SEM (cell line): ENCODE measurements around a stretch of chr2.

GRCh38 chr2:216540737-216541529, 42.3 kb downstream of the RPL37A start:
- PRO-cap = no peak

DNA sequence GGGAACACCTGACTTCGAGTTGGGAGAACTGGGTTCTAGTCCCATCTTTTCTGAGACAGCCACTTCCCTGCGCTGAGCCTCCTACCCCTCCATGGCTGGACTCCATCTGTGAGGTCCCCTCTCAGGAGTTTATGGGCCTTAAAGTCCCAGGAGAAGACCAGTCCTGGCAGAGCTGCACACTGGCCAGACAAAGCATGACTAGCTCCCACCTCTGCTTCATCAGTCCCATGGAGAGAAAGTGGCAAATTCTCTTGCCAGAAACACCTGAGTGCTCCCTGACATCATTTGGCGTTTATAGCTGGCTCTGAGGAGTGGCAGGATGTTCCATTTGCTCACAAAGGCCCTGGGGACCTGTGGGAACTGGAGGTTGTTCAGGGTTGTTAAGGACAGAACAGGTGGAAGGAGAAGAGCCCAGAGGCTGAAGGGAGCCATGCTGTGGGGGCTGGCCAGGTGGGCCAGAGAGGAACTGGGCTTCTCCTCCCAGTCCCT, 56.0 kb downstream of the RPL37A start:
- PRO-cap = no peak

DNA sequence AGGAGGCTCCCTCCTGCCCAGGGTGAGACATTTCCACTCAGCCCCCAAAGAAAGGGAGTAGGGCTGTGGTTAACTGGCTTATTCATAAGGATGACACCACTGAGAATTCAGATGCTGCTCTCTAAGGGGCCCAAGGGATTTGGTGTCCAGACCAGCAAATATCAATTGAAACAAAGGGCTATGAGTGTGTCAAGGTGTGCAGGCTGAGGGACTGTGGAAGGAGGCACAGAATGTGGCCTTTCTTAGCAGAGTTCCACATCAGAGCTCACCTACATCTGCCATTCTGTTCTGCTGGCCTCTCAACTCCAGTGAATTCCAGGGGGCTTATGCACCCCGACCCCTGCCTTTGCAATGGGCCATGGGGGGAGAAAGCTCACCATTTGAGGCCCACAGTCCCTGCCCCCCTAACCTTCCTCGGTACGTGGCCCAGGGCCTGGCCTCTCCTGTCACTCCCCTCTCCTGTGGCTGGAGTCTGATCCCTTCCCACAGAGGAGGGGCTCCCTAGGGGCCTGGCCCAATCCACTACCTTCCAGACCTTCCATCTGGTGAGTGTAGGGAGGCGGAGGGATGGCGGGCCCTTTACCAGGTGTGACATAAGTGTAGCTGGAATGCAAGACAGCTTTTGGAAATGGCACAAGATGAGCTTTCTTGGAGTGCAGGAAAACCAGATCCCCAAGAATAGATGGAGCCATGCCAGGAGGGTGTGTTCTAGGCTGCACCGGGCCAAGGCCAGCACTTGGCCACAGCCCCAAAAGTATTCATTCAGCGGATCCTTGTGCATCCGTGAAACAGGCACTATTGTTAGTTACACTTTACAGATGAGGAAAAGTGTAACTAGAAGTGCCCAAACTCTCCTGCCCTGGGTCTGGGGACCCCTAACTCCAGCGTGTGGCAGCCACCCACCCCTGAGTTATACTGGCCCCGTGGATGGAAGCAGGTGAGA, 30.2 kb downstream of the IGFBP5 start:
- PRO-cap = no peak

GRCh38 chr2:216673264-216673985, 21.9 kb downstream of the IGFBP5 start:
- PRO-cap = no peak

- PRO-cap = no peak
These were observed 4.8 kb downstream of the IGFBP5 start for GRCh38 chr2:216690243-216691260.

DNA sequence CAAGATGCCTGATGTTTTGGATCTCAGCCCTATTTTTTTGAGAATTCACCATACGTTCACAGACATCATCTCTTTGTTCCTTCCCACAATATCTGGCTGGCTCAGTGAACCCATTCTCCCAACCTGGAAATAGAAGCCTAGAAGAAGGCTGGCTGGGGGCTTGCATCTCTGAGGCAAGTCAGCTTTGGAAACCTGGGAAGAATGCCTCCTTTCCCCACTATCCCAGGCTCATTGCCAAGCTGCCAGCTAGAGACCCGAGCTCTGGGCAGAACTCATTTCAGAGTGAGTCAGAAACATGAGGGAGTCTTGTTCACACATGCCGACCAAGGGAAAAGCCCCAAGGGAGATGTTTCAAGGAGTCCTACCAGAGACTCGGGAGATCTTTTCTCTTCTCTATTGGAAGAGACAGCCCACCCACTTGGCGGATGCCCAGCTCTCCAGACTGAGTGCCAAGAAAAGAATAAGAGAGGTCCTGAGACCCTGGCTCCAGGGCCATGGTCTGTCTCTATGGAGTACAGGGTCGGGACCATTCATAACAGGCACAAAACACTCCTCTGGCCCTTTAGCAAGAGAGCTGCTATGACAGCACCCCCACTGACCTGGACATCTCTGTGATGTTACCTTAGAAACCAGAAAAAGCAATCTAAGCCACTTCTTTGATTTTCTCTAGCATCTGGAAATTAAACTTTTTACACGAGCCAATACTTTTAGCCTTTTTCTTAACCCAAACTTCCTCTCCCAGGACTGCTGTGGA, 18.3 kb upstream of the IGFBP5 start:
- PRO-cap = no peak

GRCh38 chr2:217048546-217049107, 188.8 kb upstream of the TNP1 start:
- PRO-cap = no peak

DNA sequence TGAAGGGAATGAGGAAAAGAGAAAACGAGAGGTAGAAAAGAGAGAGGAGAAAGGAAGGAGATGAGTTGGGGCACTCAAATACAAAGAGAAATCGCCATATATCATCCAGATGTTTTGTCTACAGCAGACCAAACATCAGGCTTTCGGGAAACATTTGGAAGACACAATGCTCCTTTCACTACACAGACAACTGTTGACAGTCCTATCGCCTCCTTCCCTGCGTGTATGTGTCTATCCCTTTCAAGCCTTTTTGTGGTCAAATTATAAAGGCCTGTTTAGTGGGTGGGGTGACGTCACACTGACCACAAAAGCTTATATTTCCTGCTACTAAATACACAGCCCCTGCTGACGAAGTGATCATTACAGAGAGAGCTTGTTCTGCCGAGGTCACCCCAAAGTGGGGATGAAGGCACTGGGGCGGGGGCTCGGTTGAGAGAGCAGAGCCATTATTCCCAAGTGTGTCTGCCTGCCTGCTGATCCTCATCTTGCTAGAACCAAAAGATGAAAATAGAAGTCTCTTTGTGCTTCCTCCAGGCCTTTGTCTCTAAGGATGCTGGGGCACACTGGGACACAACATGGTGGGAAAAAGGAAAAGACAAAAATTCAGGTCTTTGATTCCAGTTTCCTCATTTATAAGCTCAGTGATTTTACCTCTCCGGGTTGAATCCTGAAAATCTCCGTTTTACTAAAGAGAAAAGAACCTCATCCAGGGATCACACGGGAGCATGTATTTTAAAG, 302.8 kb upstream of the TNP1 start:
- PRO-cap = bidirectional peak, plus-strand start at position 357 of the sequence, minus-strand start at position 235 of the sequence

DNA sequence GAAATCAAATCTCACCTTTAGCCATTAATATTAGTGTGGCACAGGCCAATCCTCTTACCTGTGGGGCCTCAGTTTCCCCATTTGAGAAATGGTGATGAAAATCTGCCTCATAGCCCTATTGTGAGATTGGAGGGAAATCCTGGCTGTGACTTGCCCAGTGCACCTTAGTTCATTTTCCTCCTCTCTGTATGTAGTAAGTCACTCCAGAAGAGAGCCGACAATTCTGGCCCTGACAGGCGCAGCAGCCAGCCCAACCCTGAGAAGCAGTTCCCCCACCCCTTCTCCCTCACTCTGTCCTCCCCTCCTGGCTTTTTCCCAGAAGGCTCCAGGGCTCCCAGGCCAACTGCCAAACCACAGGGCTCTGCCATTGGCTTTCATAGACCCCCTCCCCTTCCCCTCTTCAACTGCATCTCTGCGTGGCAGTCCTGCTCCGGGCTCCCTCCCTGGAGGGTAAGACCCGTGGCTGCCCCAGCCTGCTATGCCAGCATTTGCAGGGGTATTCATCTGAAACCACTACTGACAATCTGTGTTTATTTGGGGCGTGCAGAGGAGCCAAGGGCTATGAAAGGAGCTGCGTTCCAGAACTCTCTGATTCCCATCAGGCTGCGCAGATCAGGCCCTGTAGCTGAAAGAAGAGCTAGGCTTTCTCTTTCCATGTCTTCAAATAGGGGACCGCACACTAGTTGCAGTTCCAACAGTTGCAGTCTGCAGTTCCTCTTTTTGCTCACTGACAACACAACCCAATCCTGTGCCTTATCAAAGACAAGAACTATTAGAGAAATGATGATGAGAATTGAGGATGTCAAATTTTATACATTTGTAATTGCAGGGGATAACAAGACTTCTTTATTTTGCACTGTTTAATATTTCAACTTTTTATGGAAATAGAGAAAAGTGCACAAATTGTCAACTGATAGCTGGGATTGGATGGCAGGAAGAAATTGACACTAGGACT, 388.6 kb upstream of the TNP1 start:
- PRO-cap = no peak

GRCh38 chr2:217510741-217511262, 492.0 kb downstream of the TNS1 start:
- PRO-cap = no peak

GRCh38 chr2:217604344-217604889, 398.4 kb downstream of the TNS1 start:
- PRO-cap = no peak

- PRO-cap = no peak
These were observed 330.4 kb downstream of the TNS1 start for GRCh38 chr2:217672248-217672992.

DNA sequence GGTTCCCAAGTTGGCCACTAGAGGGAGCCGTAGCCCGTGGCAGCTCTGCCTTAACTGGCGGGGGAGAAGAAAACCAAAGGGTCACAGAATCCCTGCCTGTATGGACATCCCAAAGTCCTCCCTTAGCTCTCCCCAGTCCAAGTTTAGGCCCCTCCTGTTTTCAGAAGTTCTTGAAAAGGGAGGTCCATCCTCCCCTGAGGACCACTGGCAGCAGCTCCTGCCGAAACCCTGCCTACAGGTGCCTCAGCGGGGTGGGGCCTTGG, 213.5 kb downstream of the TNS1 start:
- PRO-cap = no peak

GRCh38 chr2:217839586-217840170, 163.1 kb downstream of the TNS1 start:
- PRO-cap = no peak

GRCh38 chr2:217848734-217849116, 154.1 kb downstream of the TNS1 start:
- PRO-cap = no peak

DNA sequence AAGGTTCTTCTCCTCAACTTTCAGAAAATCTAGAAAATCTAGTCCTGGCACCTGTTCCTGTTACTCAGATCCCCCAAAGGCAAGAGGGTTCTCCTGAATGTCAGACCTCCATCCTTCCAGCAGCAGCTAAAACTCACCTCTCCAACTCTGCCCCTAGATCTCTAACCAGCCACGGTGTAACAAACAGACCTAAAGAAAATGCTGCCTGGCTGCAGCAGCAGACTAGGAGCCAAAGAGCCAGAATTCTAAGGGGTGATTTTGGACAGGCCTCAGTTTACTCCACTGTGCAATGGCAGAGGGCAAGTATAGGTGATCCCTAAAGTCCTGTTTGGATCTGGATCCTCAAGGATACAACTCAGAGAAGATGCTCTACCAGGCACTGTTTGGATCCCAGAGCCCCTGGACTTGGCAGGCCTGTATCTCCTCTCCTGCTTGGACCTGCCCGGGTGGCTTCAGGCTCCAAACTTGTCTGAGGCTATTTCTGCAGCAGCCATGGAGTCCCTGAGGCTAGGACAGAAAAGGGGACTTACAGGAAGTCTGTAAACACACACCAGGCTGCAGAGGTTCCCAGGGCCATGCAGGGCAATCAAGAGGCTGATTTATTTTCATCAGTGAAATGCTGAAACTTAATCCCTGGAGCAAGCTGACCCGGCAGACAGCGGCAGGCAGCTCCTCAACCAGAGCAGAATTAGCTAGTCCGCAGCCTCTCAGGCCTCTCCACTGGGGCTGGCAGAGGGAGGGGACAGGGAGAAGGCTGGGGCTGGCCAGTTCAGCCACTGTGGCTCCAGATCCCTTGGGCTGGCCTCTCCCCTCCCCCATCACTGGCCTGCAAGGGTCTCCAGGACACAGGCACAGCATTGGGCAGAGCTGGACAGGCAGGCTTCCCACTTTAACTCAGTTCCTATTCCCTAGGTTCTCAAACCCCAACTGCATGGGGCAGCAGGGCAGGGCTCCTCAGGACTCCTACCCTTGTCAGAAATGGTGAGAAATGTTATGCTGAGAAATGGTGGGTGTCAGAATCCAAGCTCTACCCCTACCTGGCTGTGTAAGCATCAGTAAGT, 136.5 kb downstream of the TNS1 start:
- PRO-cap = no peak

GRCh38 chr2:217869167-217869640, 133.6 kb downstream of the TNS1 start:
- PRO-cap = no peak

DNA sequence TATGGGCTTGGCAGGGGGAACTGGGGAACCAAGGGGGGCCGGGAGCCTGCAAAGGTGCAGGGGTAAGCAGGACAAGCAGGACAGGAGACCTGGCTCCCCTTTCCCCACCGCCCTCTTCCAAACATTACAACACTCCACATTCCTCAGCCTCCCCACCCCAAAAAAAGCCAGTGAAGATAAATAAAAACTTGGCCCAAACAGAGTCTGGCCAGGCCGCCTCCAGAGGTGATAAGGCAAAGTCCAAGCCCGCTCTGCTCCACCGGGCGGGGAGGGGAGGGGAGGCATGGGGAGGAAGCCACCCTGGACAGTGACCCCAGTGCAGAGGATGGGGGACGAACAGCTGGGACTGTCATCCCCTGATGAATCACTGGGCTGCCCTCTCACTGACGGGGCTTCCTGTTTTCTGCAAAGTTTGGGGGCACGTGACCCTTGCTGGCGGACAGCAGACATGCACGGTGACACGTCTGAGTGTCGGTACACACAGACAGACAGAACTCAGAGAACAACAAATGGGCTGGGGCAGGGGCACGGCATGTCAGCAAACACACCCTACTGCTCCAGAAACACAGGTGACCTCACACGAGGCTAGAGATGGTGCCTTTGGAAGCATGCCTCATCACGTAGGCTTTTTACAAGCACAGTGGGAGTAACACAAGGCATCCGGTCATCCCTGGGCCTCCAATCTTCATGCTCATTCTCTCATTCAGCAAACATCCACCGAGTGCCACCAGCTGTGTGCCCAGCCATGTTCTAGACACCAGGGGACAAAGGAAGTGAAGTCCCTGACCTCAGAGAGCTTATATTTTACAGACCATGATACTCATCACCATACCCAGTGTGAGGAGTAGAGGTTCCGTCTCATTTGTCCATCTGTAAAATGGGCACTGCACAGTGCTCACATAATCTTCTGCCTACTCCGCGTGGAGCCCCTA, 100.1 kb downstream of the TNS1 start:
- PRO-cap = unidirectional peak, plus-strand start at position 508 of the sequence

GRCh38 chr2:217906727-217907363, 96.0 kb downstream of the TNS1 start:
- PRO-cap = no peak

GRCh38 chr2:217916532-217917214, 86.1 kb downstream of the TNS1 start:
- PRO-cap = no peak